Pericardium (tissue), 1 donor: ENCODE results near the genes UNC45B, AP2B1, LHX1, C17orf78, ACACA and DUSP14.

DNA sequence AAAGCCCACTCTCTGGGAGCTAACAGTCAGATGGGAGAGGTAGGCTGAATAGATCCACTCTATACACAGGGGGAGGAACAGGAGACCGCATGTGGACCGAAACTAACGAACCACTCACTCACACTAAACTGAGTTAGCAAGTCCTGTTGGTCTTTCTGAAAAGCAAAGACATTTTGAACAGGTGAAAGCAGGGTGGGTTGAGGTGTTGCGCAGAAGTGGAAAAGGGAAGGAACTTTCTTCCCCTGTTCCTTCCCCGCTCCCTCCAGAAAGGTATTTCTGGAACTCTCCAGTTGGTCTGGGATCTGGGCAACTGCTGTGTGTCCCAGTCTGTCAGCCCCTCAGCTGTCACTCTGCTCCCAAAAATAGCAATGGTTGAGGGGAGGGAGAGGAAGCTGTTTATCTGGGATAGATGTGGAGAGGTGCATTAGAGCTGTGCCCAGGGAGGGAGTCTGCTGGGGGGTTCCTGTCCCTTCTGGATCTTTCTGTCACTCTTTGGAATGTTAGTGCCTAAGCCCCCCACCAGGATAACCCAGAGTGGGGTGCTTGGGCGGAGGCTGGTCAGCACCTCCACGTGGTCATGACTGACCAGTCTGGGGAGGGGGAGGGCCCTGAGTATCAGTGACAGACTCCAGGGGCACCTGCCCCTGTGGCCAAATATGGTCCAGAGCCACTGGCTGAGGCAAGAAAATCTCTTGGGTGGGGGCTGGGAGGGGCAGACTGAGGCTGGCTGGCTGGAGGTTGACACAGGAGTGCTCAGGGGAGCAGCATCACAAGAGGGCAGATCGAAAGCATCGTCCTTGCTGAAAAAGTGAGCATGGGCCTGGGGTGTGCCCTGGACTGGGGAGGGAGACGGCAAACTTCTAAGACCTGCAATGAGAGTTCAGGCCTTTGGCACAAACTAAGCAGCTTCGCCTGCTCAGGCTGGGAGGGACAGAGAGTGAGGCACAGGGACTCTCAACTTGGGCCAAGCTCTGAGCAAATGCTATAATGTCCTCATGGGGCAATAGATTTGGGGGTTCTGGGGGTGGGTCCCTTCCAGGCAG is at the start of gene UNC45B:
UNC45B (plus strand) TSS at position 715 of the 1,043 bp plus-strand sequence.
- RRBS: no CpG with 5 or more reads among the region's 11 CpGs

DNA sequence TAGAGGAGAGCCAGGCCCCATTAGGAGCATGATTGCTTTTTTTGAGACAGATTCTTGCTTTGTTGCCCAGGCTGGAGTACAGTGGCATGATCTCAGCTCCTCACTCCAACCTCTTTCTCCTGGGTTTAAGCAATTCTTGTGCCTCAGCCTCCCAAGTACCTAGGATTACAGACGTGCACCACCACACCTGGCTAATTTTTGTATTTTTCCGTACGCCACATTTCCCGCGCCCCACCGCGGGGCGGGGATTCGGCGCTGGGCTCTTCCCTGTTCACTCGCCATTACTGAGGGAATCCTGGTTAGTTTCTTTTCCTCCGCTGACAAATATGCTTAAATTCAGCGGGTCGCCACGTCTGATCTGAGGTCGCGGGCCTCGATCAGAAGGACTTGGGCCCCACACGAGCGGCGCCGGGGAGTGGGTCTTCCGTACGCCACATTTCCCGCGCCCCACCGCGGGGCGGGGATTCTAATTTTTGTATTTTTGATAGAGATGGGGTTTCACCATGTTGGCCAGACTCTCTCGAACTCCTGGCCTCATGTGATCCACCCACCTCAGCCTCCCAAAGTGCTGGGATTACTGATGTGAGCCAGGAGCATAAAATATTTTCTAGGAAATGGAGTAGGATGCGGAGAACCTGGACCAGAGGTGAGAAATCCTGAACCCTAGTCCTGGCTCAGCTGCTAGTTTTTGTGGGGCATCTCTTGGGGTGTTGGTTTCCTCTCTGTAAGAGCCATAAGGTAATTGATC is 3.4 kb downstream of the UNC45B start:
- RRBS: no CpG with 5 or more reads among the region's 31 CpGs

DNA sequence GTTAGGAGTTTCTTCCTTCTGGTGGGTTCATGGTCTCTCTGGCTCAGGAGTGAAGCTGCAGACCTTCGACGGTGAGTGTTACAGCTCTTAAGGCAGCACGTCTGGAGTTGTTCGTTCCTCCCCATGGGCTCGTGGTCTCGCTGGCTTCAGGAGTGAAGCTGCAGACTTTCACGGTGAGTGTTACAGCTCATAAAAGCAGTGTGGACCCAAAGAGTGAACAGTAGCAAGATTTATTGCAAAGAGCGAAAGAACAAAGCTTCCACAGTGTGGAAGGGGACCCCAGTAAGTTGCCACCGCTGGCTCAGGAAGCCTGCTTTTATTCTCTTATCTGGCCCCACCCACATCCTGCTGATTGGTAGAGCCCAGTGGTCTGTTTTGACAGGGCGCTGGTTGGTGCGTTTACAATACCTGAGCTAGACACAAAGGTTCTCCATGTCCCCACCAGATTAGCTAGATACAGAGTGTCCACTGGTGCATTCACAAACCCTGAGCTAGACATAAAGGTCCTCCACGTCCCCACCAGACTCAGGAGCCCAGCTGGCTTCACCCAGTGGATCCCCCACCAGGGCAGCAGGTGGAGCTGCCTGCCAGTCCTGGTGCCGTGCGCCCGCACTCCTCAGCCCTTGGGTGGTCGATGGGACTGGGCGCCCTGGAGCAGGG is 35.6 kb downstream of the SLFN5 start:
- RRBS: no CpG with 5 or more reads among the region's 17 CpGs

DNA sequence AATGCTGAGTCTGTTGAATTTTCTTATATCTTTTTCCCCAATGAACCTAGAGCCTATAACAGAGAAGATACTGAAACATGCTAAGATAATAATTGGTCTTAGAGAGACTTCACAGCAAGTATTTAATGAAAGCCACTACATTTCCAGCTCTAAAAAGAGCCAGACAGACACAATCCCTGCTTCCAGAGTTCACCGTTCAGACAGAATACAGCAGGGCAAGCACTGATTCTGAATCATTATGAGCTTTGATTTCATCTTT is 2.4 kb upstream of the SLFN11 start:
- RRBS: no CpG with 5 or more reads among the region's 1 CpG

- RRBS: 1% methylated on average over 11 of the region's 52 CpGs
These were observed at the start of gene AP2B1 for GRCh38 chr17:35587088-35588244. Gene AP2B1 (plus strand): TSS chr17:35587322.

GRCh38 chr17:35716909-35717985 is 14.2 kb upstream of the RASL10B start:
- RRBS: no CpG with 5 or more reads among the region's 6 CpGs

GRCh38 chr17:36188762-36189289 is 7.7 kb downstream of the CCL3L3 start:
- RRBS: no CpG with 5 or more reads among the region's 11 CpGs

DNA sequence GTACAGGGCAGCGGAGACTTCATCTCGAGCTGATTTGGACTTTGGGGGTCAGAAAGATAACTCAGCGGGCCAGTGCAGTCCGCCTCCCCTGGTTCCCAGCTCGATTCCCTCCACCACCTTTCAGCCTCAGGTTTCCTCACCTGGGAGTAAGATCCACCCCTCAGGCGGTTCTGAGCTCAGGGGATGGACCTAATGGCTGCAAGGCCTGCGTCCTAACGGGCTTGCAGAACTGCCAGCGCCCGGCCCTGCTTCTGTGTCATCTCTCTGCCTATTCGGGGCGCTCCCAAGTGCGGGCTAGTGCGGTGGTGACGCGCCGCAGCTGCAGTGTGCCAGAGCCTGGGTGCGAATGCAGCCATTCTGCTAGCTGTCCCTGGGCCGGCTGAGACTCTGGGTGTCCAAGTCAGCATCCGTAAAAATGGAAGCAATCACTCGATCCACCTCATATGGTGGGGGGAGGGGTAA is 129.7 kb upstream of the LHX1 start:
- RRBS: no CpG with 5 or more reads among the region's 21 CpGs

DNA sequence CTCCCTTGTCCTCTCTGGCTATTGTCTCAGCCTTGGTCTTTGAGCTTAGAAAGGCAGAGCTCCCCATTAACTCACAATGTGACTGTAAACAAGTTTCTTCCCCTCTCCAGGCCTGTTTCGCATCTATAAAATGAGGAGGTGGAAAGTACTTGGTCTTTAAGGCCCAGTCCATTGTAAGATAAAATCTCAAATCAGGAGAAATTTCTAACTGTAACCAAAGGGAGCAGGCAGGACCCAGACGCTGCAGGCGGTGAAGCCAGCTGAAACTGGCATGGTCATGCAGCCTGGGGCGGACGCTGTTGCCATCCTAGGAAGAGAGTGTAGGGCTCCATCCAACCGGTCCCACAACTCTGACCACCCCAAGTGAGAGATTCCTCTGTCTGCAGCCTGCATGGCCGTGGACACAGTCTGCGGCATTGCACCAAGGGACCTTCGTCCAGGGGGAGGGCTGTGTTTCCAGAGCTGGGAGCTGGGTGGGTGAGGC is 17.4 kb upstream of the LHX1 start:
- RRBS: no CpG with 5 or more reads among the region's 9 CpGs

- RRBS: no CpG with 5 or more reads among the region's 58 CpGs
These were observed 1.4 kb upstream of the LHX1 start for GRCh38 chr17:36935565-36936560.

DNA sequence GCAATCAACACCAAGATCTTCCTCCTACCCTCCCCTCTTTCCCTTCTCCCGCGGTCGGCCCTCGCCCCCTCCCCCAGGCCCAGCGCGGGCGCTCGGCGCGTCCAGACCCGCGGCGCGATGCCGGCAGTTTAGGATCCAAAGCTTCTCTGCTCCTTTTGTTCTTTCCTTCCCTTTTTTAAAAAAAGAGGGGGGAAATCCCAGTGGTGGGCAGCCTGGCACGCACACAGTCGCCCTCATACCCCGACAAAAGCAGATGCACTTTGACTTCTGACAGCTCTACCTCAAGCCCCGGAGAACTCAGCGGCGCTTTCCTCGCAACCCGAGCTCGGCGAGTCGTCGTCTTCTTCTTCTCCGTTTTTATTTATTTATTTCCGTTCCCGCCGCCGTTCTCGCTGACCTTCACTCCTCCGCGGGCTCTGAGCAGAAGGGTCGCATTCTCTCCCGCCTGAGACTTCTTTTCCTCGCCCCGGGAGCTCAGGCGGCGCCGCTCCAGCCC is at the start of gene LHX1:
LHX1 (plus strand) TSS at position 11 of the 496 bp plus-strand sequence.
- RRBS: no CpG with 5 or more reads among the region's 42 CpGs

DNA sequence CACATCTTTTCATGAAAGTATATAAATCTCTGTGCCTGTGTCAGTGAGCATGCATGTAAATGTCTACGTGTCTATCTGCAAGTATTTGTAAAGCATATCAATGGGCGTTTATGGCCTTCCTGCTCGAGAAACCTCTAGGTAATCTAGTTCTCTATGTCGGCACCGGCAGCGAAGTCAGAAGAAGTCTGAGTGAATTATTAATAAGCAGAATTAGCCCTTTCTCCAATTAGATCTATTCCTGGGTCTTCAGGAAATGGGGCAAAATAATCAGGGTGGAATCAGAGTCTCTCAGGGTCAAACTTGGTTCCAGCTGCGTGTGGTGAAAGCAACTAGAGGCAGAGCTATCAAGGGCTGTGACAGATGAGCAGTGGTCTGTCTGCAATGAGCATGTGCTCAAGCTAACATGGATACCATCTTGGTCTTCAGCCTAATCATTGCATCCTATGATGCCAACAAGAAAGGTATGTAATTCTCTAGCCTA is at the start of gene C17orf78:
C17orf78 (plus strand) TSS at position 296 of the 481 bp plus-strand sequence.
- RRBS: no CpG with 5 or more reads among the region's 7 CpGs

DNA sequence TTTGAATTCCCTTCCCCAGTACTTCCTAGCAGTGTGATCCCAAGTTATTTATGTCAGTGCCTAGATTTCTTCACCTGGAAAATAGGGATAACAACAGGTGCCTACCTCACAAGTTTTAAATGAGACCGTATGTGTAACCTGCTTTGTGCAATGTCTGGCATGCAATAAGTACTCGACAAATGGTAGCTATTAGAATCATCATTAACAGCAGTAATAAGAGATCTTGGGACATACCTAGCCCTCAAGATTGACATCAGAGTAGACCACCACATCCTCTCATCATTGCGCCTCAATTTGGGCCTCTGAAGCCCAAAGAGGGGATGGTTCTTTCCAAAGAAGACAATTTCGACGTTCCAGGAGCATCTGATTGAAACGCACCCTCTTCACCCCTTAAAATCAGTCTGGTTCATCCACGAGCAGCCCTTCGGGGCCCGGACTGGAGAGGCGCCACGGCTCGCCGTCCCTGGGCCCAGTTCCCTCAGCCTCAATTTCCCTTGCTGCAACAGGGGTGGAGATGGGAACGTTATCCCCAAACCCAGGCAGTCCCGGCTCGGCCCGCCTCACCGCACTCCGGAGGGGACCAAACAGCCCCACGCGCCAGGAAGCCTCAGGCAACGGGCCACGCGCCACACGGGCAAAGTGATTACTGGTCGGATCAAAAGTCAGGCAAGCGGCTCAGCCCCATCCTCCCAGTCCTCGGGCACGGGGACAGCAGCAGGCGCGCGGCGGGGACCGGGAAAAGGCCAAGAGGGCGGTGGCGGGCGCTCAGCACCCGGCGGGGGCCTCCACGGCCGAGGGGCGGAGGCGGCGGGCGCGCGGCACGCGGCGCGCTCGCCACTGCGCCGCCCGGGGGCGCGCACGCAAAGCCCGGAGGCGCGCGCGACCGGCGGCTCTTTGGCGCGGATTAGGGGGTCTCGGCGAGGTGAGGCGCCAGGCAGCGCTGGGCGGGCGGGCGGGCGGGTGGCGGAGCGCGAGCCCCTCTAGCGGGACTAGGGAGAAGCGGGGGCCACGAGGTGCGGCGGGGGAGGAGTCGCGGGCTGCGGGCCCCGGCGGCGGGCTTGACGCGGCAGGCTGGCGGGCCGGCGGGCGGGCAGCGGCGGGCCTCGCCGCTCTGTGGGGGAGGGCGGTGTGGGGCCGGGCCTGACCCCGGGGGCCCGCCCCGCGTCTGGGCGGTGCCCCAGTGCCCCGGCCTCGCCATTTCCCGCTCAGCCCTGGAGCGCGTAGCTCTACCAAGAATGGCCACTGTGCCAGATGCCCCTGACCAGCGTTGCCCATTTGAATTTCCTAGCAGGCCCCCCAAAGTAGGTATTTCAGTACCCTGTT is at the start of gene ACACA:
ACACA (minus strand) TSS at position 809 of the 1,323 bp plus-strand sequence.
- RRBS: no CpG with 5 or more reads among the region's 112 CpGs

DNA sequence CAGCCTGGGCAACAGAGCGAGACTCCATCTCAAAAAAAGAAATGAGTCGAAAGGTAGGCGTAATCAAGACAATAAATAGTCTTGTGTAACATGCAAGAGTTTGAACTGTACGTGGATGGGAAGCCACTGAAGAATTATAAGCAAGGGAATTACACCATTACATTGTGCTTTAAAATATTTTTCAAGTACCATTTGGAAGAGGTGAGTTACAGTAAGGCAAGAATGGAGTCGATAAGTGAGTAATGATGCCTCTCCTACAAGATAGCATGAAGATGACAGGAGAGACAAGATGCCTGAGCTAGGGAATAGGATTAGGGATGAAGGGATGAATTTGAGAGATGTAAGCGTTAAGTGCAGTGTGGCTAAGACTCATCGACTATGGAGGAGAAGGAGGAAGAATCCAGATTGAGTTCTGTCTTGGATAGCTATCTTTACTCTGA is 33.5 kb upstream of the DUSP14 start:
- RRBS: no CpG with 5 or more reads among the region's 7 CpGs

GRCh38 chr17:37487974-37488650 is 1.6 kb upstream of the DUSP14 start:
- RRBS: no CpG with 5 or more reads among the region's 7 CpGs

- RRBS: no CpG with 5 or more reads among the region's 69 CpGs
These were observed at the start of gene DUSP14 for GRCh38 chr17:37489519-37489982. Gene DUSP14 (plus strand): TSS chr17:37489891.

DNA sequence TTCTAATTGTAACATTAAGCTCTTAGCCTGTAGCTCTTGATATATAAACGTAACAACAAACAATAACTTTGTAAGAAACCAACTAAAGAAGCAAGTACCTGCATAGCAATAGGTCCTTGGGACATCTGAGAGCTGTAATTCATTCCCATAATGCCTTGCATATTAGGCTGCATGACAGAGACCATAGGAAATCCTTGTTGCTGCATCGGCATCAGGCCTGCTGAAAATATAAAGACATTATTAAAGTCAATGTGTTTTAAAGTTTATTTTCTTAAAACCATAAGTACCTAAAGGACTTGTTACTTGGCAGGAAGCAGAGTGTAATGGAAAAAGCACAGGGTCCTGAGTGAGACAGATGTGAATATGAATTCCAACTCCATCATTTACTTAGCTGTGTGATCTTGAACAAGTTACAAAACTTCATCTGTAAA is 13.1 kb downstream of the SYNRG start:
- RRBS: no CpG with 5 or more reads among the region's 2 CpGs

DNA sequence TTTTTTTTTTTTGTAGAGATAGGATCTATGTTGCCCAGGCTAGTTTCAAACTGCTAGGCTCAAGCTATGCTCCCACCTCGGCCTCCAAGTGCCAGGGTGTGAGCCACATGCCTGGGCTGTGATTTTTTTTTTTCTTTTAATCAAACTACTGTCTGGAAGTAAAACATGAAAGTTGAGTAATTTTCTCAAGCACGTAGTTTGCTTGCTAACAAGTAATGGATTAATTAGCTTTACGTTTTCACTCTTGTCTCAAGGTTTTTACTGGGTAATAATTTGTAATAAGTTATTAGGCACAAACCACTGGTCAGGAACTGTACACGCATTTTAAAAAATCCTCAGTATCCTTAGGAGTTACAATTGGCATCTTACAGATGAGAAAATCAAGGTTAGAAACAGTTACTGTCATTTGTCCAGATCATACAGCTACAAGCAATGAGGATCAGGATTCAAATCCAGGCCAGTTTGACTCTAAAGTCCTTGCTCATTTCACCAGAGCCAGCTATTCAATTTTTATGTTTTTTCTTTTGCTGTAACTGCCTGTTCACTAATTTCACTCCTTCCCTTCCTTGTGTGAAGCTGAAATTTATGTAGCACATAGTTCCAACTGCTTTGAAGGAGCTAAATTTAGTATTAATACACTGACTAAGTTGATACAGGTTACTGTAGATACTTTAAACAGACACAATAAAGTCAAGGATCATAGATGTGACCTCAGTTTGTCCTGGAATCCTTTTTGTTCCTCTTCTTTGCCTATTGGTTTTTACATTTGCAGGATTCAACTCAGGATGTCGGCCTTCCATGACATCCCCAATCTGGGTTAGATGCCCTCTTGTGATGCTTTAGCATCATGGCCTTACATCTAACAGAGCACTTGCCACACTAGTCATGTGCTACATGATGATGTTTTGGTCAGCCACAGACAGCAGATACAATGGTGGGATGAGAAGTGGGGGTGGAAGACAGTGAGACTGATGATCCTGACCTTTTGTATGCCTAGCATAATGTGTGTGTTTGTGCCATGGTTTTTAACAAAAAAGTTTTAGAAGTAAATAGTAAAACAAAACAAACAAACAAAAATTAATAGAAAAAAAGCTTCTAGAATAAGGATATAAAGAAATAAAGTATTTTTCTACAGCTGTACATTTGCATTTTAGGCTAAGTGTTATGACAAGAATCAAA is 1.5 kb upstream of the SYNRG start:
- RRBS: no CpG with 5 or more reads among the region's 5 CpGs

DNA sequence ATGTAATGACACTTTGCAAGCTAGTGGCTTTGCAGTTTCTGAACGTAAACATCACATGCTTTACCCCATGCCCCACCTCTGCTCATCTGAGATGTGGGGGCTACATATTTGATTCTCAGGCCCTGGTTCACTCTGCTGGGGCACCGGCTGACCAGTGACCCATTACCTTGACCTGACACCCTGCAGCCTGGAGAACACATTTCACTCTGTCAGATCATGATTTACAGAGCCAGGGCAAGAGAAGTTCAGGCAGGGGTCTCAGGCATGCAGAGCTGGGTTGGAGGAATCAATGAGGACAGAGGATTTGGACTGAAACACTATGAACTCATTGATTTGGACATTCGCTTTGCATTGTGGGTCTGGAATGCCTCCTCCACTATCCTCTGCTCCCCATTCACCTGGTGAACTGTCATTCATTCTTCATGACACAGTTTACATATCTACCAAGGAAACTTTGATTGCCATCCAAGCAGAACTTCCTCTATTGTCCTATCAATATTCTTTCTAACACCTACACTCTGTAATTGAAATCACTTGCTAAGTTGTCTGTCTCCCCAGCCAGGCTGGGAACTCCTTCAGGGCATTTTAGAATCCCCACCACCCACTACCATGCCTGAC is 33.4 kb upstream of the DDX52 start:
- RRBS: no CpG with 5 or more reads among the region's 3 CpGs